SUDHL5 (cell line): ENCODE measurements around a stretch of chr18.

DNA sequence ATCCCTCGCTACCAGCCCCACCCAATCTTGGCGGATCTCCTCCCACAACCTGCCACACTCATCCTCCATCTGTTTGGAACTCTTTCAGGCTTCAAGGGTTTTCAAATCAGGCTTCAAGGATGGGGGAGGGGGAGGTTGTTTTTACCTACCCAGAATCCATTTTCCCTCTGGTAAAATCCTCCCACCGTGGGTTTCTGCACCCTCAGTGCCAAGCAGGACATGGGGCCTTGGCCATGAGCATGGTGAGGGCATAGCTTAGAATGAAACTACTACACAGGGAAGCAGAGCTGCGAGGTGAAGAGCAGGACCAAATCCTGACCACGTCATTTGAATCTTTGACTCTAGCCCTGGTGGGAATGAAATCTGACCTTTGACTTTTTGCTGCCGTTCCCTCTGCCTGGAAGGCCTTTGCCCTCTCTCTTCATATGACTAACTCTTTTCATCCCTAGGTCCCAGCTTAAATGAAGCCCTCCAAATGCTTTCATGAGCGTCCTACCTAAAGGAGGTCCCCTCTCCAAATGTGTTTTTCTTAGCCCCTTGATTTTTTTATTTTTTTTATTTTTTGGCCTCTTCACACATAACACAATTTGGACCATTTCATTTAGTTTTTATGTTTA is 112.9 kb upstream of the MAPRE2 start:
- PRO-cap, result no peak

- PRO-cap, result no peak
Observed at GRCh38 chr18:35029092-35029453, 12.1 kb upstream of the MAPRE2 start.

DNA sequence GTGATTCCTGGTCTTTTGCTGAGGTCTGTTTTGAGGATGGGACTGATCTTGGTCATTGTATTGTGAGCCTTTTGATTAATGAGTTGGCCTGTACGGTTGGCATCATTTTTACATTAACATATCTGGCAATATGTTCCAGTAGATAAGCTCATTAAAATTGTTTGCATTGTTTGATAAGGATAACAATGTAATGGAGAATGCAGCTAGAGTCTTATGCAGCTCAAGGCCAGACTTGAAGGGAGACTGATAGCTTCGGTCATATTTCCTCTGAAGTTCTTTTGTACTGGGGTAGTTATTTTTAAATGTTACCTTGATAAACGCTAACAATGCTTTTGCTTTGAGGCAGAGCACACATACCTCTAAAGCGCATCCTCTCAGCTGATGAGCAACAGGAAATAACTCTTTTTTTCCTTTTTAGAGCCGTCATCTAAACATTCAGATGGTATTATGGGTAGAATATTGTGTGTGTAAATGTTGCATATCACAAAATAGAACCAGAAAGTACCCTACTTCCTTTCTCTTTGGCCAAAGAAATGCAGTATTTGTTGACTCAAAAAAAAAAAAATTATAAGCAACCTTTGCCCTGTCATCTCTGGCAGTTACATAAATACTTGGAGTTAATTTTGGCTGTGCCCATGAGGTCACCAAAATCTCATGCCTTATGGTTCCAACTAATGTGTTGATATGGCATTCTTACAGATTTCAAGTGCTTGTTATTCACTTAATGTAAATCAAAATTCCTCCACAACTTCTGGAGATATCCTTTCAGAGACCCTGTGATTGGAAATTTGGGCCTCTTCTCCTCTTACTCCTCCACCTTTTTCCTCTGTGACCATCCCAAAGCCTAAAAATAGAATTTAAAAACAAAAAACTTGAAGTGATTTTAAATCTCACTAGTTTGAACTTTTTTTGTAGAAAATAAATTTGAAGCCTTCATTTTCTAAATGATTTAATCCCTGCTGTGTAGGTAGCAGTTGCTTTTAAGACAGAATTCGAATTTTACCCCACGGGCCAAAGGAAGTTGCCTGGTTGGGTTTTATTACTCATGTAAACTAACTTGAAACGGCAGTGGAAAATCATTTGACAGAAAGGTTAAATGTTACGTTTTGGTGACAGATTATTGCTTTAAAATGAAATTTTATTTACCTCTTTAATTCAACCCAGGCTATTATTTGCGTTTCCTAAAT is 1.6 kb downstream of the MAPRE2 start:
- PRO-cap, result no peak

GRCh38 chr18:35046420-35047101 is 5.3 kb downstream of the MAPRE2 start:
- PRO-cap, result no peak

DNA sequence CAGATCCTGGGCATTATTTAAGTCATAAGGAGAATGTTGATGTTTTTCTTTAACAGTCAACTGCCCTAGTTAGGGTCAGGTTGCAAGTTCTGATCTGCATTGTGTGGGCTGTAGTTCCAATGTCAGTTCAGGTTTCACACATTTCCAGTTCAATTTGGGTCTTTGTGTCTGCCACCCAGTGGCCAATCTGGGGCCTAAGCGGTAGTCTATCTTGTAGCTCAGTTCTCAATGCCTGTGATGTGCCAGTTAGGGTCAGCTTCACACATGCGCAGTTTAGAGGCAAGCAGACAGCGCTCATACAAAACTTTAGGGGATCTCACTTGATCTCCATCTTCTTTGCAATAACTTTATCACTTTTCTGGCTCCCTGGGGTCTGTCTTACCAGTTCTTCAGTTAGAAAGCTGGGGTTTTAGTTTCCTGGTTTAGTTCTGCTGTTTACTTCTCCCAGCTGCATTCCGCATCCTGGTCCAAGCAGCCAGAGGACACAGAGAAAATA is 10.9 kb upstream of the ZNF24 start:
- PRO-cap, result no peak

GRCh38 chr18:35410576-35410932 is 33.4 kb upstream of the ZNF396 start:
- PRO-cap, result no peak

DNA sequence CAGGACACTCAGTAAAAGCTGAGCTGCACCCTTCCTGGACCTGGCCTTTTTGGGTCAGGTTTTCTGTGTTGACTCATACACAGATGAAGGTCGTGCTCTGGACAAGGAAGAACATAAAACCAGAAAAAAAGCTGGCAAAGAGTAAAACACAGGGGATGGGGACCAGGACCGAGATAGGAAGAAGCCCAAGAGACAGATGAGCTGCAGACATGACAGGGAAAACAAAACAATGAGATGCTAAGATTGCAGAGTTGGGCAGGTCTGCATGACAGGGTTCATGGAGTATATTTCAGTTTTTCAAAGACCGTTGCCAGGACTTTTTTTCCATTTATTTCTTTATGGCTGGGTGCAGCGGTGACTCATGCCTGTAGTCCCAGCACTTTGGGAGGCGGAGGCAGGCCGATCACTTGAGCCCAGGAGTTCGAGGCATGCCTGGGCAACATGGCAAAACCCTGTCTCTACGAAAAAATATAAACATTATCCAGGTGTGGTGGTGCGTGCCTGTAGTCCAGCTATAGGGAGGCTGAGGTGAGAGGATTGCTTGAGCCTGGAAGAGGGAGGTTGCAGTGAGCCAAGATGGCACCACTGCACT is 41.4 kb downstream of the INO80C start:
- PRO-cap, result no peak

- PRO-cap, result no peak
Observed at GRCh38 chr18:36144012-36144358, 14.3 kb downstream of the ELP2 start.

GRCh38 chr18:36156438-36156728 is 26.7 kb downstream of the ELP2 start:
- PRO-cap, result no peak

DNA sequence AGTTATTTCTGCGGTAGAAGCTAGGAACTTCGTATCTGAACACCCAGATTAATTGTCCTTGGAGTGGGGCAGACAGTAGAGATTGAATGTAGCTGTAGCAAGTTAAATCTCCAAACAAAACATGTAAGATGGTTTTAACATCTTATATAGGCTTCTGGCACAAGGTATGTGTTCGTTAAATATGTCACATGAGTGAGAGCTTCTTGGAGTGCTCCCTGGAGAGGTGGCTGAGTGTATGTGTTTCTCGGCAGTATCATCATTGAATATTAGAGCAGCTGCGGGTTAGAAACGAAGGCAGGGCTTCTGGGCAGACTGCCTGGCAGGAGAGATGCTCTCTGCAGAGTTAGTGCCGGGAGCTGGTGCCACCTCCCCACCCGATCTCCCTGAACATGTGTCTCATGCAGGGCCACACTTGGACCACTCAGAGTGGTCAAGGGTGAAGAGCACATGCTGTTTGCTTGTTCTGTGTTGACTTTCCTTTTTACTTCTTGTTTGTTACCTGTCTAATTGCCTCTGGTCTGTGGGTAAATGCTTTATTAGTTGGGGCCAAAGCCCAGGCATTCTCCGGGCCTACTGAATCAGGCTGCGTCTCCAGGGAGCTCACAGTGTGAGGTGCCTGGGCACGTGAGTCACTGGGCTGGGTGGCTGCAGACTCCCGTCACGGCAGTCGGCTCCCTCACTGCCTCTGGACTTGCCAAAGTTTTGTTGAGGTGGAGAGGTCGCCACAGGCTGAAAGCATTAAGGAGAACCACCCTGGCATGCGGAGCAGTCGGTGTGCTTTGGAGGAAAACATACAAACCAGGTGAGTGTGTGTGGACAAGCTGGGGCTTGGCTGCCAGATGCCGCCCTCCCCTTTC is 246.6 kb downstream of the FHOD3 start:
- PRO-cap, result no peak

- PRO-cap, result no peak
Observed at GRCh38 chr18:37566344-37567091, 920 bp upstream of the CELF4 start.

DNA sequence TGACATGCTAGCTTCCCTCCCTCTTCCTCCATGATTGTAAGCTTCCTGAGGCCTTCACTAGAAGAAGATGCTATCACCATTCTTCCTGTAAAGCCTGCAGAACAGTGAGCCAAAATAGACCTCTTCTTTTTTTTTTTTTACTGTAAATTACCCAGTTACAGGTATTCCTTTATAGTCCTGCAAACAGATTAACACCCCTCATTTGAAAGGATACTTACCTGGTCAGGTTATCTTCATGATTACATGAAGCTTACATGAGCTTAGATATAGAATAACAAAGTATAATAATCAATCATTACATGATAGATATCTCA is 1423.2 kb upstream of the CELF4 start:
- PRO-cap, result no peak

DNA sequence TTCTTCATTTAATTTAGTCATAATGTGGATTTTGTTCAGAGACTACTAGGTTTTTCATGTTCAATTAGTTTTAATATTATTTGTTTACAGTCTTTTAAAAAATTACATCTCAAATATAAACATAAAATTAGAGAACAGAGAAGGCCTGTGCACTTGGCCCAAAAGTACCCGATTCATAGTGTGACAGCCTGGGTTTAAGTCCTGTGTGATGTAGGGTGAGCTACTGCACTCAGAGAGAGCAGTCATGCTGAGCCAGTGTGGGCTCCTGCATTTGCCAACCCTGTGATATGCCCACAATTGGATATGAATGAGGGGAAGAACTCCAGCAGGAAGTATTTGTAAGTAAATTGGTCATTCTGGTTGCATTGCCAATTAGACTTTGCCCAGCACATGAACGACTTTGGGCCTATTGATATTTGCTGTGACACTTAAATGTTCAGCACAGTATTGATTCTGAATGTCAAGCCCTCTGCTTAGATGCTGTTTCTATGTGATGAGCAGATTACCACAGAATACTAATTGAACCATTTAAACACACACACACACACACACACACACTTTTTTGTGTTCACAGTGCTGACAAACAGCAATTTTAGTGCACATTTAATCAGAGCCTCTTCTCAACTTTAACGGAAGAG is 570.8 kb downstream of the PIK3C3 start:
- PRO-cap, result no peak

GRCh38 chr18:44690996-44691553 is 10.4 kb downstream of the SETBP1 start:
- PRO-cap, result no peak

- PRO-cap, result no peak
Observed at GRCh38 chr18:44779718-44780403, 99.2 kb downstream of the SETBP1 start.

GRCh38 chr18:44802877-44803577 is 122.3 kb downstream of the SETBP1 start:
- PRO-cap, result no peak

DNA sequence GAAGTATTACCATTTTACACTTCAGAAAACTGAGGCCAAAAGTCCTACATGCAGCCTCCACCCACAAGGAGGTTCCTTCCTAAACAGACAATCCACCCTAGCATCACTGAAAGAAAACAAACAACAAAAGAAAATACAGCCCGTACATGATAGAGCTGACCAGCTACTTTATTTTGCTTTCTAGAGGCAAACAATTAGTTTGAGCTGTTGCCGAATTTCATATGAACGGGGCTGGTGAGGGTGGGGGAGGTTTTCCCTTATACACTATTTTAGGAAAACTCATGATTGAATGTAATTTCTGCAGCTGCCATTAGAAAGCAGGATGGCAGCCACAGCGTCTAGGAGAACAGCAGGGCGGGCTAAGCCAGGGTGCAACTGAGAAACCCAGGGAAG is 335.3 kb downstream of the SETBP1 start:
- PRO-cap, result no peak

DNA sequence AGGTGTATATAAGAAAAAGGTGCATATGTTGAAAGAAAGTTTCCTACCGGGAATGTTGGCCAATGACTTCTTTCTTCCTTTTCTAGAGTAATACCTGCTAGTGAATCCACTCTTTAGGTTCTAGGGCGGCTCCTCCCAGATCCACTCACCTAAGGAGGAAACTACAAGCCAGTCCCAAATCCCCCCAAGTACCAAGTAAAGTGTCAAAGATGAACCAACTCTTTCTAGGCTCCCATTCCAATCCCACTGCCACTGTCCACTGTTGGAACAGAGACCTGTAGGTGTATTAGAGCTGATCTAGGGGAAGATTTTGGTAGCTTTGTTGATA is 376.3 kb upstream of the SLC14A2 start:
- PRO-cap, result no peak

GRCh38 chr18:45588148-45588686 is 27.1 kb upstream of the SLC14A2 start:
- PRO-cap, result no peak

DNA sequence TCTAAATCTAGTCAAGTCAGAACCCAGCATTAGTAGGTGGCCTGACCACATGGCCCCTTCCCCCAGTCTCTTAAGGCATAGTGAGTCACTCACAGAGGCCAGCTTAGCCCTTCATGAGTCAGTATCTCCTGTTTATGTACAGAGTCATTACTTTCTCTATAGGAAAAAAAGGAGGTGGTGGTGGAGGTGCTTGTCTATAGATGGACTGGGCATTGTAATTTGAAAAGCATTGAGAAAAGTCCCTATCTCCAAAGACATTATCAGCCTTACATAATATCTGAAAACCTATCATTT is 22.7 kb upstream of the SIGLEC15 start:
- PRO-cap, result no peak